Jejunum (tissue), 1 donor: ENCODE measurements around a stretch of chr17.

- PRO-cap = no peak
These were observed 147.8 kb downstream of the SPECC1 start for GRCh38 chr17:20157029-20157238.

DNA sequence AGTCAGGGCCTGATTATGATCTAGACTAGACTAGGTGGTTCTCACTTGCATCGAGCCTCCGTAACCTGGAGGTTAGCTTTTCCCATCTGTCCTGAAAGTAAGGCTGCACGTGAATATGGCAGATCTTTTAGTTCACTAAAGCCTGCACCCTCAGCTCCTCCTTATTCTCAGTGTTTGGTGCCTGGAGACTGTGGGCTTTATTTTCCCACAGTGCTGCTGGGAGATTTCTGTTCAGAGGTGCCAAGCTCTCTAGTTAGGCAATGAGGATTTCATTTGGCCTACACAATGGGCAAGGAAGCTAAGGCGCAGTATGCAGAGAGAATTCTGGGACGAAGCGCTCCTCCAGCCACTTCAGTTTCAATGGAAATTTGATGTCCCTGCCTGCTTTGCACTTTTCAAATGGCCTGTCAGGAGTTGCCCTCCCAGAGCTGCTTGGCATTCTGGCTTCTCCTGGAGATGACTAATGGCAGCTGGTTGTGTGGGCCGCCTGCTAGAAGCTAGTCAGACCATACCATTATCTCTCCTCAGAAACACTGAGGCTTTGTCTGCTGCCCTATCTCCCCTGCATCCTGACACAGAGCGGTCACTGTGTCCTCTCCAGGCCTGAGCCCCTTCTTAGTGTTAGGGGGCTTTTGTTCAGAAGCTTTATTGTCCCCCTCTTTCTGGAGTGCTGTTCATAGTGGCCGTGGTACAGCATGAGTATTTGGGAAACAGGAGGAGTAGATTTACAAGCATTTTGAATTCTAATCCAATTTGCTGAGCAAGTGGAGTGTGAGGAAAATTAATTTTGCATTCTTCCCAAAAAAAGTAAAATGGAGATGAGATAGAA lies 180.1 kb downstream of the SPECC1 start:
- PRO-cap = no peak

GRCh38 chr17:20706828-20707368 lies 127.4 kb downstream of the CDRT15L2 start:
- PRO-cap = no peak

- PRO-cap = no peak
These were observed 204.6 kb downstream of the CDRT15L2 start for GRCh38 chr17:20784075-20784609.

DNA sequence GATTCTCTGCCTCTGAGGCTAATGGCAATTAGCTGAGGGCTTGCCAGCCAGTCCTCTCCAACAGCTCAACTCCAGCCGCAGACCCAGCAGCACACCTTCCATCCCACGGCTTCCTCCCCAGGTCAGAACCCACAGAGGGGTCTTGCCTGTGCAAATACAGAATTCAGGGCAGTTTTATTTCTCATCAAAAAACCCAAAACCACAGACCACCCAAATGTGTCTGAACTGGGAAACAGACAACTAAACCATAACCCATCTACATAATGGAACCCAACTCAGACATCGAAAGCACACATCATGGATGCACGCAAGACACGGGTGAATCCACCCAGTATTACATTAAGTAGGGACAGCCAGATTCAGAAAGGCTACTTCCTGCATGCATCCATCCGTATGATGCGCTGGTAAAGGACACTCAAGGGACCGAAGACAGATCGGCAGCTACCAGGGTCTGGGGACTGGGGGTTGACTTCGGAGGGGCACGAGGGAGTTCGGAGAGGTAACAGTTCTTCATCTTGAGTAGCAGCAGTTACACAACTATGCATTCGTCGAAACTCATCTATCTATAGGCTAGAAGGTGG lies 26.4 kb downstream of the USP22 start:
- PRO-cap = no peak

DNA sequence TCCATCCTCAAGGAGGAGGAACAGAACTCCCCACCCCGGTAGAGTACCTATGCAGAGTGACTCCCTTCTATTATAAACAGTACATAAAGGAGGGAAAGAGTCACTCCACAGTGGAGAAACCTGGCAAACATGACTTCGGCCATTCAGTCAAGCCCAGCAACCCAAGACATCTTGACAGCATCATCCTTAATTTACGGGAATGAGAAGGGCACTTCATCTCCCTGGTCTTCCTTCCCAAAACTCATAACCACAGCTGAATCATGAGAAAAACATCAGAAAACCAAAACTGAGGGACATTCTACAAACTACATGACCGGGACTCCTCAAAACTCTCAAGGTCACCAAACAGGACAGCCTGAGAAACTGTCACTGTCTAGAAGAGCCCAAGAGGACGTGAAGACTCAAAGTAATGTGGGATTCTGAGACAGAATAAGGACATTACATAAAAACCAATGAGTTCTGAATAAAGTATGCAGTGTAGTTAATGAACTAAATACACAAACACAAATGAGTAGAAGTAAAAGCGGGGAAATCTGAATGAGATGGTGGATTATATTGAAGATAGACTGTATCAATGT lies 5.5 kb downstream of the USP22 start:
- PRO-cap = no peak

DNA sequence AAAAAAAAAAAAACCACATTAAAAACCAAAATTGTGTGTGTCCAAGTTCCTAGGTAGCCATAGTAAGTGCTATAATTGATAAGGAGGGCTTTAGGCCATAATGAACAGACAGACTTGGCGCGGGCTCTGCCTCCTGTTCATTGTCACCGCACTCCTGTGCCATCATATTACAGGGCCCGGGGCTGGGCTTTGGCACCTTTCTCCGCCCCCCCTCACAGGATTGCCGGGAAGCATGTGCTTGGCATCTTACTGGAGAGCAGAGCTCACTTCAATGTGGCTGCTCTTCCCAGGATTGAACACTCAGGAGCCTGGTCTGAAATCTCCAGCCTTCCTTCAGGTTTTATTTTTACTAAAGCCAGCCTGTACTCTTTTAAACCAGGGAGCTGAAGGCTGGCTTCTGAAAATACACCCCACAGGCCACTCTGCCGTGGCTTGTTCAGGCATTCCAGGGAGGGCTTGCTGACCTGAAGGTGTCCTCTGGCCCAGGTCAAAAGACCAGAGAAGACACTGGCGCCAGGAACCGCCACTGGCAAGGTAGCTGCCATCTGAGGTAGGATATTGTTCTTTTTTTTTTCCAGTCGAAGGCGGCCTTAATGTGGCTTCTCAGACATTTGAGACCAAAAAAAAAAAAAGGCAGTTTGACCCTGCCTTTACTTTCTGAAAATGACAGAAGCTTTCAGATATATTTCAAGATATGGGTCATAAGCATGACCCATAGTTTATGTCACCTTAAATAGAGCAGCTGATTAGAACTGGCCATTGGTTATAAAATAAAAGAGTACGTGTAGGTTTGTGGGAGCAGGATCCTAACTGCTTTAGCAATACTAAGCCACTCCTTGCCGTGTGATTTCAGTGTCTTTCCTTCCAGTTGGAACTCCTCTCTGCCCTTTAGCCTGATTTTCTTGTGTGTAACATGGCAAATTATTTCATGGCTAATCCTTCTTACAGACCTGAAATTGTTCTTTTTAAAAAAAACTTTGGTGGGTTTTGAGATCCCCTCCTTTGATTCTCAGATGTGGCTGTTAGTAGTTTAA lies 39.5 kb downstream of the DHRS7B start:
- PRO-cap = no peak

GRCh38 chr17:21211503-21212508 lies 2.2 kb downstream of the TMEM11 start:
- PRO-cap = unidirectional peak, plus-strand start at chr17:21212425

GRCh38 chr17:21213177-21214065 lies 540 bp downstream of the TMEM11 start:
- PRO-cap = unidirectional peak, minus-strand start at chr17:21213839; unidirectional peak, minus-strand start at chr17:21213951

DNA sequence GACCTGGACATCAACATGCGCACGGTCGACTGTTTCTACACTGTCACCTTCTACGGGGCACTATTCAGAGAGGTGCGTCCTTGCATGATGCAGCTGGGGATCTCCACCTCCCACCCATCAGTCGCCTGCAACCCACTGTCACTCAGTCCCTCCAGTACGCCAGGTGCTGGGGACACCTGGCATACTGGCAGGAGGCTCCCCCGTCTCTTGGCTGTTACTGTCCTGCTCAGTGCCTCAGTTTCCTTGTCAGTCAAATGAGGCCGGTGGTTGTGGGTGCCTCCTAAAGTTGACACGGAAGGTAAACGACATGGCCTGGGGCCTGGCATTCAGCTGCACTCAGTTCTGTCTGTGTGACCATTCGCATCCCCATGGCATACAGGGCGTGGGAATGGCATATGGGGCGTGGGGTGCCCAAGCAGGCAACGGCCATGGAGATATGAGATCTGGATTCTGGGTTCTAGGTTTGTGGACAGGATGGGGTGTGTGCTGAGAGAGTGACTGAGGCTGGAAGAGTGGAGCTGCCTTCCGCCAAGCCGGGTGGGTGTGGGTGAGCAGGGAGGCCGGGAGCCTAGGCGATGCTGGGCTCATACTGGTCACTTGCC lies 16.5 kb downstream of the MAP2K3 start:
- PRO-cap = no peak

- PRO-cap = unidirectional peak, minus-strand start at chr17:21551678
These were observed 141.1 kb upstream of the KCNJ18 start for GRCh38 chr17:21550898-21551998.

DNA sequence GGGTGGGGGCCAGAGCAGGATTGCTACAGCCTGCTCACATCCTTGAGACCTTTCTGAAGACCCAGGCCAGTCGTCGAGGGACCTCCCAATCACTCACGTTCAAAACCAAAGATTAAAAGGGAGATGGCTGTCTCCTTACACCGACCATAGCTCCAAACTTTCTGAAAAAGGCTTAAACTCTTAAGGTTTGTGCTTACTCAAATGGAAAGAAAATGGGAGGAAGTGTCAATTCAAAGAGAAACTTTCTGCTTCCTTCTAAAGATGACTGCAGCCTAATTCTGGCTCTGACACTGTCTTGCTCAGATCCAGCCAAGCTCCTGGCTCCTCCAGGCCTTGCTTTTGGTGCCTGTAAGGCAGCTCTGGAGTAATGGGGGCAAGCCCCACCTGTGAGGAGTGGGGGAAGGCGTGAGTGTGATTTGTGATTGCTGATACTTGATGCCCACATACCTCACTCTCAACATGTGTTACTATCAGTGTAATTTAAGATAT lies 54.9 kb upstream of the WSB1 start:
- PRO-cap = unidirectional peak, minus-strand start at position 163 of the sequence

DNA sequence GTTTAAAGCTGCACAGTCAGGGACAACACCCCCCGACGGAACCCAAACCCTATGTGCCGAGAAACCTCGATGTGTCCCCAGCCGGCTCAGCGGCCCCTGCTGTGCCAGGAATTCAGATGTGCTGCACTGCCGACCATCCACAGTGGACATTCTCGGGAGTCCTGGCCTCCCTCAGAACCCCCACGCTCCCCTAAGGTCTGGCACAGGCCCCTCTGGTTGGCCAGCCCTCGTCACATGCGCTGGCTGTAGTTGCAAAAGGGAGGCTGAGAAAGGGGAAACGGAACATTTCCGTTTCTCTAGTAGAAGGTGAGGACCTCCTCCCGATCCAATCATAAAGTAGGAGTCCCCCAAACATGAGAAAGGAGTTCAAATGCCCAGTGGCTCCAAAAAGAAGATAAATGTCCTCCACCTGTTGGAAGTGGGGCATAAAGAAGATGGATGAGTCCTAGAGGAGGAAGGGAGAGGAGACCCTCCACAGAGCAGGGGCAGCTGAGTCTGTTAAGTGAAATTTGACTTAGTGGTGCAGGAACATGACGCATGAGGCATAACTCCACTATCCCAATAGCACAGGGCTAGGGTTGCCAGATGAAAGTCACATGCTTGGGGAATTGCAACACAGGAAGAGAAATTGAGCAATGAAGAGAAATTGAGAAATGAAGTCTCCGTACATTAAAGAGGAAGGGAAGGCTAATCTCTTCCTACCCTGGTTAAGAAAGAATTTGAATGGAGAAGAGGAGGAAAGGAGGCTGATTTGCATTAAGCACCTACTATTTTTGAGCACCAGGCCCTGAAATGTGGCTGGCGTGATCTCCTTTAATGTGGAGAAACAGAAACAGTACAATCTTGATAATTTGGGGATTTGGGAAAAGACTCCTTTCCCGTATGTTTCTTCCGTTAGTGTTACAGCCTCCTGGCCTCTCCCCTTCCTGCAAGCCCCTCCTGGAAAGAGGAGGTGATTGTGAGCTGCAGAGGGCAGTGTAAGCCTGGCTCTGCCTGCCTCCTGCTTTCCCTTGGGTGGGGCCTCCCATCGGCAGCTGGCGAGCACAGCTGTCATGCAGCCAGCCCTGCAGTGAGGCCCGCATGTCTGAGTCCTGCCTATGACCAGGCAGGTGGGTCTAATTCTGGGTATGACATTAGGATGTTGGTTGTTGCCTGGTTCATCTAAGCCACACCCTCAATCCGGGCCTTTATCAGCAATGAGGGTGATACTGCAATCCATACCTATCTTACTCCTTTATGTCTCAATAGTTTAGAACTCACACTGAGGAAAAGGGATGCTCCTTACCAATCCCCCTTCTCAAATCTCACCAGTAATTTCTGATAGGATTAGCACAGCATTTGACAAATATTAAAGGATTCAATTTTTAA lies 49.0 kb upstream of the WSB1 start:
- PRO-cap = bidirectional peak, plus-strand start at position 294 of the sequence, minus-strand start at position 192 of the sequence

GRCh38 chr17:27457663-27458193 lies 1.5 kb downstream of the KSR1 start:
- PRO-cap = unidirectional peak, minus-strand start at chr17:27457849

DNA sequence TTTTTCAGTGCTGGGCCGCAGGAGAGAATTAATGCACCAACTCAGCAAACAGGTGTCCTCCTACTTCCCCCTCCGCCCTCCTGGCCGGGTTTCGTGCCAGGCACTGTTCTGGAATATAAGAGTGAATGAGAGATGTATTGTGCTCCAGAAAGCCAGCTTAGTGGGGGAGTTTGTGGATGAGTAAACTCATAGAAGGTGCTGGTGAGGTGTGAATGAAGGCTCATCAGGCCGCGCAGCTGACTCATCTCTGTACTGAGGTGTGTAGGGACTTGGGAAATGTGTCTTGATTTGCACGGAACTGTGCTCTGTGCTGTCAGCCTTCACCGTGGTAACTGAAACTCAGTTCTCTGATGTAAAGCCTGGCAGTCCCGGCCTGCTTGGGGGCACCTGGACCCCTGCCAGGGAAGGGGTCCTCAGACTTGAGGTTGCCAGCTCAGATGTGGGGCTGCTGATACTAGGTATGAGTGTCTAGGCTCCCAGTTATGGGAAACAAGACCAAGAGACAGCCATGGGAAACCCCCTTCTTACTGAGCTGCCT lies 15.4 kb downstream of the KSR1 start:
- PRO-cap = no peak

DNA sequence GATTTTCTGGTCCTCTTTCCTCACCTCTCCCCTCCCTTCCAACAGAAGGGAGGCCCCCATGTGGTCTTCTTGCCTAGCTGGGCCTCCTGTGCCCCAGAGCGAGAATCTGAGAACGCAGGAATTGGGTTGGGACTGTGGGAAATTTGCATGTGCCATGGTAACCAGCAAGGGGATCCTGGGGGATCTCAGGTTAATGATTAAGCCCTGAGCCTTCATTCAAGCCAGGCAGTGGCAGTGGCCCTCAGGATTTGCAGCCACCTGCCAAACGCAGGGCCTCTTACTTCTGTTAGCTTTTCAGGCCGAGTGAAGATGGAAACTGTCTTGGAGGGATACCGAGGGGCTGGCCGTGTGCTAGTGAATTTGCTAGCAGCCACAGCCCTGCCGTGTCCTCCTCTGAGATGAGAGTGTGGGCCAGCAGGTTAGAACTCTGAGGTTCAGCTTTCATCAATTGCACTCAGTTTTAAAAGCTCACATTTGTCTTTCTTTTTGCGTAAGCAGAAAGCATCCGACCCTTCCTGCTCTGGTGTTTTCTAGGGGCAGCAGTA lies 40.3 kb downstream of the KSR1 start:
- PRO-cap = no peak

DNA sequence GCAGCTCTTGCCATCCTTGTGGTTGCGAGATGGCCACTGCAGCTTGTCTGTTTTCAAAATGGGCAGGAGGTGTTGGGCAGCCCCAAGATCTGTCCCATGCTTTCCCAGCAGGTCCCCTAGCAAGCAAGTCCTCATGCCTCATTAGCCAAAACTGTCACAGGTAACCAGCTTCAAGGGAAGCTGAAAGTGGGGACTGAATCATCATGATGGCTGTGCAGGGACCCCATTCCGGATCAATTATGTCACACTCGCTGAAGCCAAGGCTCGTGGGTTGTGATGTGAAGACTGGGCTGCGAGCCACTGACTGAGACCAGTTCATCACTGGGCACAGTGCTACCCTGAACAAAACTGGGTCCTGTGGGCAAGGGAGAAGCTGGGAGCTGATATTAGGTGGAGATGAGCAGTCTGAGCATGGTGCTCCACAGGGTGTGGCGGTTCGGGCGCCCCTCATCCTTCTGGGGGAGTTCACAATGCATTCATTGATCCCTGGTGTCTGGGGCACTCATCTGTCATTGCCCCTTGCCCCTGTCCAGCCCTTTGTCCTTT lies 82.2 kb downstream of the KSR1 start:
- PRO-cap = no peak

- PRO-cap = unidirectional peak, plus-strand start at chr17:27559810; unidirectional peak, plus-strand start at chr17:27560116; unidirectional peak, plus-strand start at chr17:27560310; unidirectional peak, plus-strand start at chr17:27560338
These were observed 71.3 kb upstream of the LGALS9 start for GRCh38 chr17:27559385-27560459.

DNA sequence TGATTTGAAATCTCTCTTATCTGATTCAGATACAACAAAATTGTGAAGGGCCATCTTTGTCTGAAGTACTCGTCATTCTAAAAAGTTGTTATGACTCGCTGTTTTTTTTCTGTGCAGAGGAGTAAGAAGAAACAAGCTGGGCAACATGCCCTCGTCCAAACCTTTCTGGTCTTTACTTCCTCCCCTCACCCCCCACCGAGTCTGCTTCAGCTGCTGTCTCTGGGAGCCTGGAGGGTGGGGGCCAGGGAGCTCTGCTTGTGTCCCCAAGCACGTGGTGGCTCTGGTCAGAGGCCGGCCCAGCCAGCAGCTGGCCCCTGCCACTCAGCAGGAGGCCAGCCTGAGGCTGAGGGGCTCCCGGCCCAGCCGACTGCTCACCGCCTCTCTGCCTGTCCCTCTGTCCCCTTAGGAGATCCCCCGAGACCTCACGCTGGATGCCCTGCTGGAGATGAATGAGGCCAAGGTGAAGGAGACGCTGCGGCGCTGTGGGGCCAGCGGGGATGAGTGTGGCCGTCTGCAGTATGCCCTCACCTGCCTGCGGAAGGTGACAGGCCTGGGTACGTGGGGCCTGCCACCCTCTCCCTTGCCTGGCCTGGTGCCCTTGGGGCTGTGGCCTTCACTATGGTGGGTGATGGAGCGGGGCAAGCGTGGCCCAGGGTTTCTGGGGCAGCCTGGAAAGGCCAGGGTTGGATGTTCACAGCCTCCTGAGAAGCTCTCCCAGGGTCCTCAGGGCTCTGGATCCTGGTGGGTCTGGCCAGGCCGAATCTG lies 53.7 kb upstream of the LGALS9 start:
- PRO-cap = no peak

GRCh38 chr17:27577851-27578389 lies 53.1 kb upstream of the LGALS9 start:
- PRO-cap = no peak